Cytotoxic T cell (primary cell): ENCODE measurements around a stretch of chr19.

DNA sequence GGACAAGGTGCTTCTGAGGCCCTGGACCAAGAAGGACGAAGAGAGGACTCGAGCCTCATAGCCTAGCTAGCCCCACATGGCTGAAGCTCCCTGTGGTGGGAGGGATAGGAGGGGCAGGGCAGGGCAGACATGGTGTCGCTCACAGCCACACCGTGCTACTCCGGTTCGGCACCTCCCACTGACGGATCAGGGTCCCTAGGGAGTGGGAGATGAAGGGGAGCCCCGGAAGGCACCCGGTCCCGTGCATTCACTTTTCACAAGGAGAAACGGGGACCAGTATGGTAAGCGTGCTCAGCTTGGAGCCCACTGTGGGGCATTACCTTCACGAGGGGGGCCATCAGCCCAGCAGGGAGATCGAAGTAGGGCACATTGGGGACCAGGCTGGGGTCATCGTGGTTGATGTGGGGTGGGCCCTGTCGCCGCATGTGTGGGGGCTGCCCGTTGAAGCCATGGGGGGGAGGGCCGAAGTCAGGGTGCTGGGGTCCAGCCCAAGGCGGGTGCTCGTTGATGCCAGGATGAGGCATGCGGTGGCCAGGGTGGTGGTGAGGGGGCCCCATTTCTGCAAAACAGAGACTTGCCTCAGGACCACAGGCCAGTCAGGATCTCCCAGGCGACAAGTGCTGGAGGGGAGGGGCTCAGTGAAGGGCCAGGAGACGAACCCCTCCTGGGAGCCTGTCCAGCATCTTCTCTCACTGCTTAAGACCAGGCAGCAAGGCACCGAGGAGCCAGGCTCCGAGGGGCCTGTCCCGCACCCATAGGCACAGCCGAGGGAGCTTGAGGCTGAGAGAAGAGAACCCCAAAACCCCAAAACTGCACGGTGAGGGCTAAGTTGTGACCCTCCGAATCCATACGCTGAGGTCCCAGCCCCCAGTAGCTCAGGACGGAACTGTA lies 19.3 kb downstream of the CHERP start:
- PRO-cap, 2 experiments, result no peak in any of the 2 experiments

GRCh38 chr19:16542768-16543109 lies 502 bp upstream of the CHERP start:
- PRO-cap, 2 experiments, result peak in 2 of 2 experiments; most common plus-strand start chr19:16542825 (in 1); most common minus-strand start chr19:16542882 (in 2)

DNA sequence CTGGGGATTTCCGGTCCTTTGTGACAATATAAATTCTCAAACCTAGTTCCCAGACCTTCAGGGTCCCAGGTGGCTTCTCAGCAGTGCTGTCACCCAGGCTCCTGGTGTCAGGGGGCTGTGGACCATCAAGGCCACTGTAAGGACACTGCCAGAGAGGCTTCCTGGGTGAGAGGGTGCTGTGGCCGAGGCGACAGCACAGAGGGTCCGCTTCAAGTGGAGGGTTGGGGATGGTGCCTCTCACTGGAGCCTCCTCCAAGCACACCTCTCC lies 5.5 kb upstream of the SLC35E1 start:
- PRO-cap, 2 experiments, result no peak in any of the 2 experiments

GRCh38 chr19:16585598-16586592 lies 13.7 kb upstream of the SLC35E1 start:
- PRO-cap, 2 experiments, result no peak in any of the 2 experiments

DNA sequence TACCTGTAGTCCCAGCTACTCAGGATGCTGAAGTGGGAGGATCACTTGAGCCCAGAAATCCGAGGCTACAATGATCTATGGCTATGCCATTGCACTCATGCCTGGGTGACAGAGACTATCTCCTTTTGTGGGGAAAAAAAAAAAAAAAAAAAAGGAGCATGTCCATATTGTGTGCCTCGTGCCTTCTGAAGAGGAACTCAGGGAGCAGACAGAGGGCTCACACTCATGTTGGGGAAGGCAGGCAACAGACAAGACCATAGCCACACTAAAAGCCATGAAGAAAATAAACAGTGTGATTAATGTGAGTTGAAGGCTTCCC lies 20.8 kb downstream of the MED26 start:
- PRO-cap, 2 experiments, result no peak in any of the 2 experiments

DNA sequence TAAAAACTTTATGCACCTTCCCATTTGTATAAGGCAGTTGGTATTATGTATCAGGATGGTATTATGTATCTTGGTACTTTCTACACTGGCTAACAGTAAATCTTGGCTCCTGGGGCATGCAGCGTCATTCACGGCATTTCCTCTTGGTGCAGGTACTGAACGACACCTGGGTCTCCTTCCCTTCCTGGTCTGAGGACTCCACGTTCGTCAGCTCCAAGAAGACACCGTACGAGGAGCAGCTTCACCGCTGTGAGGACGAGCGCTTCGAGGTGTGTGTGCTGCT lies 25.3 kb upstream of the F2RL3 start:
- PRO-cap, 2 experiments, result no peak in any of the 2 experiments

GRCh38 chr19:16877020-16877388 lies 11.8 kb upstream of the F2RL3 start:
- PRO-cap, 2 experiments, result no peak in any of the 2 experiments

DNA sequence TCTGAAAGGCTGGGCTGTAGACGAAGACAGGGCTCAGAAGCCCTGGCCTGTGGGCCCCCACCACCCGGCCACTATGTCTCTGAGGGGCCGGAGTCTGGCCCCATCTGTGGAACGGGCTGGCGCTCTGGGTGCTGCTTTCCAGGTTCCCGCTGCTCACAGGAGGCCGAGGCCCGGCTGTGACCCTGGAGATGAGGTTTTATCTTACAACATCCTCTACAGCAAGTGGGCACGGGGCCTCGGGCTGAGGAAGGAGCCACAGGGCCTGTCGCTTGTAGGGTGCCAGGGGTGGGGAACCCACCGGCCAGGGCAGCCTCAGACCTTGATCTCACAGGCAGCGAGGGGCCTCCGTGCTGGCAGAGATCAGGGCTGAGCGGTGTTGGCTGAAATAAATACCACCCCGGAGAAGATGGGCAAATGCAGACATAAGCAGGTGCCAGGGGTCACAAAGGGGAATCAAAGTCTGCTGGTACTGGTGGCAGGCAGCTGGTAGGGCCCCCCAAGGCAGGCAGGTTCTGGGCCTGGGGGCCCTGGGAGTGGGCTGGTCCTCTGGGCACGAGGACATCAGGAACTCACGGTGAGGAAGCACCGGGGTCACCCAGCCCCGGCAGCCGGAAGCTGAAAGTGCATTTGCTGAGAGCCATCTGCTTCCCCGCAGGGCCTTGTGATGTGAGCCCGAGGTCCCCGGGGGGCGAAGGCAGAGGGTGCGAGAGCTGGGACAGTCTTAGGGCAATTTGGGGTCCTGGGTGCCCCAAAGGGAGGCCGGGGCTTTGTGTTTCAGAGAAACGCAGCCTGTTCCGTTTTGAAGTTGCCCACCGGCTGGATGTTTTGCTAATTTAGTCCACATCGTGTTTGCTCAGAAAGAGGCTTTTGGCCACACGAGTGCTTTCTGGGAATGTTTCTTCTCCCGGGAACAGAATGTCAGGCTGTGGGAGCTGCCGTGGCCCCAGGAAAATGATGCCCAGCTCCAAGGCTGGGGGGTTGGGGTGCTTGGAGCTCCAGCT lies 4.7 kb downstream of the F2RL3 start:
- PRO-cap, 2 experiments, result no peak in any of the 2 experiments

DNA sequence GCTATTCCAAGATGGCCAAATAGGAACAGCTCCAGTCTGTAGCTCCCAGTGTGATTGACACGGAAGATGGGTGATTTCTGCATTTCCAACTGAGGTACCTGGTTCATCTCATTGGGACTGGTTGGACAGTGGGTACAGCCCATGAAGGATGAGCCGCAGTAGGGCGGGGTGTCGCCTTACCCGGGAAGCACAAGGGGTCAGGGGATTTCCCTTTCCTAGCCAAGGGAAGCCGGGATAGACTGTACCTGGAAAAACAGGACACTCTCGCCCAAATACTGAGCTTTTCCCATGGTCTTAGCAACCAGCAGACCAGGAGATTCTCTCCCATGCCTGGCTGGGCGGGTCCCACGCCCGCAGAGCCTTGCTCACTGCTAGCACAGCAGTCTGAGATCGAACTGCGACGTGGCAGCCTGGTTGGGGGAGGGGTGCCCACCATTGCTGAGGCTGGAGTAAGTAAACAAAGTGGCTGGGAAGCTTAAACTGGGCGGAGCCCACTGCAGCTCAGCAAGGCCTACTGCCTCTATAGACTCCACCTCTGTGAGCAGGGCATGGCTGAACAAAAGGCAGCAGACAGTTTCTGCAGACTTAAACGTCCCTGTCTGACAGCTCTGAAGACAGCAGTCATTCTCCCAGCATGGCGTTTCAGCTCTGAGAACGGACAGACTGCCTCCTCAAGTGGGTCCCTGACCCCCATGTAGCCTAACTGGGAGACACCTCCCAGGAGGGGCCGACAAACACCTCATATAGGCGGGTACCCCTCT lies 65.4 kb downstream of the CPAMD8 start:
- PRO-cap, 2 experiments, result no peak in any of the 2 experiments

DNA sequence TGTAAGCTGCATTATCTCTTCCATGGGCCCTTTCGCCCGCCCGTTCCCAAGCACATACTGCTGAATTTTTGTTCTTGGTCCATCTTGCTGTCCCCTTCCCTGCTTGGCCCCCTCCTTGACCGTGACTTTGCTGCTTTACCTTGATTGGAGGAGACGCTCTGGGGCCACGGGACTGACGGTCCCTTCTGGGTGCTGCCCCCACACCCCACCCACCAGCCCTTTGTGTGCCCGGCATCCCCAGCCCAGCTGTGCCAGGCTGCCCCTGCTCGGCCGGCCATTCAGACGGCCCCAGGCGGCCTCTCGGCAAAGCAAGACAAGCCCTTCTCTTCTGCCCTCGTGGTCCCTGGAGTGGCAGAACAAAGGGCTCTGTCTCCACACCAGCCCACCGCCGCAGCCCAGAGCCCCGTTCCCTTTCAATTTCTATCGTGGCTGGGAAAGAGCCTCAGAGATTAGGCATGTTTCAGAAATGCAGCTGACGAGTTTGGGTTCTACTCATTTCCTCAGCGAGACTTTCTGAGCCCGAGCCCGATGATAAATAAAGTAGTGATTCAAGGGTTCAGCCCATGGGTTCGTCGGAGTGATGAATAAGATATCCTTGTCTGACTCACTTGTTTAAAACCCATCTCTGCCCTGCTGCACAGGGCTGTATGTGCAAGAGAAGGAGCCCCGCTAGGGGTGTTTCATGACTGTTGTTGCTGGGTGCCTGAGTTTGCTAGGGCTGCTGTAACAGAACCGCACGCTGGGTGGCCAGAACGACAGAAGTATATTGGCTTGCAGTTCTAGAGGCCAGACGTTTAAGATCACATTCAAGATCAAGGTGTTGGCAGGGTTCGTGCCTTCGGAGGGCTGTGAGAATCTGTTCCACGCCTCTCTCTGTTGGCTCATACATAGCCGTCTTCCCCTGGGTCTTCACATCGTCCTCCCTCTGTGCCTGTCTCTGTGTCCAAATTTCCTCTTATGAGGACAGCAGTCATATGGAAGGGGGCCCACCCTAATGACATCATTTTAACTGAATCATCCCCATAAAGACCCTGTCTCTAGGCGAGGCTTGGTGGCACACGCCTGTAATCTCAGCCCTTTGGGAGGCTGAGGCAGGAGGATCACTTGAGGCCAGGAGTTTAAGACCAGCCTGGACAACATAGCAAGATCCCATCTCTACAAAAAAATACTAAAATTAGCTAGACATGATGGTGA lies 4.4 kb downstream of the MYO9B start:
- PRO-cap, 2 experiments, result peak in 2 of 2 experiments; most common plus-strand start position 141 of the sequence (in 1); most common minus-strand start position 515 of the sequence (in 1)

DNA sequence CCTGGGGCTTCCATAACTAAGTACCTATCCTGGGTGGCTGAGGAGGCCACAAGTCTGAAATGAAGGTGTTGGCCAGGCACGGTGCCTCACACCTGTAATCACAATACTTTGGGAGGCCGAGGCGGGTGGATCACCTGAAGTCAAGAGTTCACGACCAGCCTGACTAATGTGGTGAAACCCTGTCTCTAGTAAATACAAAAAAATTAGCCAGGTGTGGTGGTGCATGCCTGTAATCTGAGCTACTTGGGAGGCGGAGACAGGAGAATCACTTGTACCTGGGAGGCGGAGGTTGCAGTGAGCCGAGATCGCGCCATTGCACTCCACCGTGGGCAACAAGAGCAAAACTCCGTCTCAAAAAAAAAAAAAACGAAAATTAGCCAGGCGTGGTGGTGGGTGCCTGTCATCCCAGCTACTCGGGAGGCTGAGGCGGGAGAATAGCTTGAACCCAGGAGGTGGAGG lies 12.0 kb downstream of the MYO9B start:
- PRO-cap, 2 experiments, result peak in 1 of 2 experiments; most common plus-strand start position 235 of the sequence (in 1)

- PRO-cap, 2 experiments, result no peak in any of the 2 experiments
Measured at GRCh38 chr19:17088552-17088751, 12.9 kb downstream of the MYO9B start.

DNA sequence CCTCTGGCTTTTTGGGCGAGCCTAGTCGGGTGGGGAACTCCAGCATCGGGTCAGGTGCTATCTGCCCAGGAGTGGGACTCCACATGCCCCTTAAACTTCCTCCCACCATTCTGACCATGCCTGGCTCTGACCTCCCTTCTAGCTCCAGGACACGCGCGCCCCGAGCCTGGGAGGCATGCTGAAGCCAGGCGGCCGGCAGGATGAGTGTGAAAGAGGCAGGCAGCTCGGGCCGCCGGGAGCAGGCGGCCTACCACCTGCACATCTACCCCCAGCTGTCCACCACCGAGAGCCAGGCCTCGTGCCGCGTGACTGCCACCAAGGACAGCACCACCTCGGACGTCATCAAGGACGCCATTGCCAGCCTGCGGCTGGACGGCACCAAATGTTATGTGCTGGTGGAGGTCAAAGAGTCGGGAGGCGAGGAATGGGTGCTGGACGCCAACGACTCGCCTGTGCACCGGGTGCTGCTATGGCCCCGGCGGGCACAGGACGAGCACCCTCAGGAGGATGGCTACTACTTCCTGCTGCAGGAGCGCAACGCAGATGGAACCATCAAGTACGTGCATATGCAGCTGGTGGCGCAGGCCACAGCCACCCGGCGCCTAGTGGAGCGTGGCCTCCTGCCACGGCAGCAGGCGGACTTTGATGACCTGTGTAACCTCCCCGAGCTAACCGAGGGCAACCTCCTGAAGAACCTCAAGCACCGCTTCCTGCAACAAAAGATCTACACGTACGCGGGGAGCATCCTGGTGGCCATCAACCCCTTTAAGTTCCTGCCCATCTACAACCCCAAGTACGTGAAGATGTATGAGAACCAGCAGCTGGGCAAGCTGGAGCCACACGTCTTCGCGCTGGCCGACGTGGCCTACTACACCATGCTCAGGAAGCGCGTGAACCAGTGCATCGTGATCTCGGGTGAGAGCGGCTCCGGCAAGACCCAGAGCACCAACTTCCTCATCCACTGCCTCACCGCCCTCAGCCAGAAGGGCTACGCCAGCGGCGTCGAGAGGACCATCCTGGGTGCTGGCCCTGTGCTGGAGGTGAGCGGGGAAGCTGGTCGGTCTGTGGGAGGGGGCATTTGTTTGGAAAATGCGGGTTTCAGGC lies 26.3 kb downstream of the MYO9B start:
- PRO-cap, 2 experiments, result no peak in any of the 2 experiments

- PRO-cap, 2 experiments, result no peak in any of the 2 experiments
Measured at GRCh38 chr19:17112322-17113169, 37.0 kb downstream of the MYO9B start.

GRCh38 chr19:17138536-17138846 lies 62.9 kb downstream of the MYO9B start:
- PRO-cap, 2 experiments, result no peak in any of the 2 experiments

GRCh38 chr19:17152538-17152853 lies 62.7 kb upstream of the USE1 start:
- PRO-cap, 2 experiments, result no peak in any of the 2 experiments

- PRO-cap, 2 experiments, result no peak in any of the 2 experiments
Measured at GRCh38 chr19:17200087-17201142, 14.7 kb upstream of the USE1 start.

GRCh38 chr19:17239971-17240329 lies 5.8 kb downstream of the NR2F6 start:
- PRO-cap, 2 experiments, result no peak in any of the 2 experiments

DNA sequence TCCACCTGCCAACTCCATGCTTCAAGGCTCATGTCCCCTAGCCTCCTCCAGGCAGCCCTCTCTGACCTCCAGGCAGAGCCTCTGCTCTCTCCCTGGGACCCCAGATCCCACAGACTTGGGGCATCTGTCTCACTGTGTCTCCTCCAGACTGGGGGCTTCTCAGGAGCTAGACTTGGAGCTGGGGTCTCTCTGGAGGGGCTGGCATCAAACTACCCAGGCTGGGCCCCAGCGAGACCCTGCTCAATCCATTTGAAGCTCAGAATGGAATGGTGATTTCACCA lies 2.6 kb downstream of the NR2F6 start:
- PRO-cap, 2 experiments, result no peak in any of the 2 experiments

- PRO-cap, 2 experiments, result peak in 1 of 2 experiments; most common plus-strand start chr19:17310542 (in 1); most common minus-strand start chr19:17310367 (in 1)
Measured at GRCh38 chr19:17310051-17310936, 931 bp downstream of the DDA1 start.